Cardiac muscle cell (in vitro differentiated cells and primary cell): ENCODE results near the gene PLXNA2.

DNA sequence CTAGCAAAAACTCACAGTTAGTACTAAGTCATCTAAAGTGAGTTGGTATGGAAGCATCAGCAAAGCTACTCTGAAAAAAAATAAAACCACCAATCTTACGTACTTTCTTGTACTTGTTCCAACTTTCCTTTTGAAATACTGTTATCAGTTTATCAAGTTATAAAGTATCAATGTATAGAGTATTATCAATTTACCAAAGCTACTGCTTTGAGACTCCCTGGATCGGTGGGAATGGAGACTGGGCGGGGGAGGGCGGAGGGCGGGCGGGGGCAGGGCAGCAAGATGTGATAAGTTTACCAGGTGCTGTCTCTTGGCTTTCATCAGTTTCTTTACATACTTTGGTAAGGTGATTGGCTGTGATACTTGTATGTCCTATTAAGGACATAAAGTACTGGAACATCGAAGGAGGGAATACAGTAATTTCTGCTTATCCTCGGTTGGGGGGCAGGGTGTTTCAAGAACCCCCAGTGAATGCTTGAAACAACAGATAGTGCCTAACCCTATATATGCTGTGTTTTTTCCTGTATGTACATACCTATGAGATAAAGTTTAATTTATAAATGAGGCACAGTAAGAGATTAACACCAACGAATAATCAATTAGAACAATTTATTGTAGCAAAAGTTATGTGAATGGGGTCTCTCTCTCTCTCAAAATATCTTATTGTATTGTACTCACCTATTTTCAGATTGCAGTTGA, 36.0 kb downstream of the CD55 start:
- RAMPAGE, long total RNA, result no peak
- RRBS, result no CpG with 5 or more reads among the region's 9 CpGs

DNA sequence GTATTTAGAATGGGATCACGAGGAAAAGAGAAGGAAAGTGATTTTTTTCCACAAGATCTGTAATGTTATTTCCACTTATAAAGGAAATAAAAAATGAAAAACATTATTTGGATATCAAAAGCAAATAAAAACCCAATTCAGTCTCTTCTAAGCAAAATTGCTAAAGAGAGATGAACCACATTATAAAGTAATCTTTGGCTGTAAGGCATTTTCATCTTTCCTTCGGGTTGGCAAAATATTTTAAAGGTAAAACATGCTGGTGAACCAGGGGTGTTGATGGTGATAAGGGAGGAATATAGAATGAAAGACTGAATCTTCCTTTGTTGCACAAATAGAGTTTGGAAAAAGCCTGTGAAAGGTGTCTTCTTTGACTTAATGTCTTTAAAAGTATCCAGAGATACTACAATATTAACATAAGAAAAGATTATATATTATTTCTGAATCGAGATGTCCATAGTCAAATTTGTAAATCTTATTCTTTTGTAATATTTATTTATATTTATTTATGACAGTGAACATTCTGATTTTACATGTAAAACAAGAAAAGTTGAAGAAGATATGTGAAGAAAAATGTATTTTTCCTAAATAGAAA, 38.5 kb downstream of the CD55 start:
- RAMPAGE, long total RNA, result no peak
- RRBS, result no CpG with 5 or more reads among the region's 3 CpGs

- RAMPAGE, long total RNA, result no peak
- RRBS, result no CpG with 5 or more reads among the region's 7 CpGs
Measured at GRCh38 chr1:207393251-207393886, 60.8 kb upstream of the CR2 start.

DNA sequence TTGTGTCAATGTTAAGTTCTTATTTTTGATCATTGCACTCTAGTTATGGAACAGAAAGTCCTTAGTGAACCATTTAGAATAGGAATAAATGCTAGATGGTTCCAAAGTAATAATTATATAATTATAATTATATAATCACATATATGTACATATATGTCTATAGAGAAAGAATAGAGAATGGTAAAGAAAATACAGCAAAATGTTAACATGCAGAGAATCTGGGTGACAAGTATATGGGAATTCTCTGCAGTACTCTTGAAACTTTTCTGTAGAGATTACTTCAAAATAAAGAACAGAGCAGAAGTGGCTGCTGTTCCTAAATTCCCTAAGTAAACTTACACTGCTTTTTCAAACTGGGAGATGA, 577 bp upstream of the CR2 start:
- RAMPAGE, long total RNA, result no peak

DNA sequence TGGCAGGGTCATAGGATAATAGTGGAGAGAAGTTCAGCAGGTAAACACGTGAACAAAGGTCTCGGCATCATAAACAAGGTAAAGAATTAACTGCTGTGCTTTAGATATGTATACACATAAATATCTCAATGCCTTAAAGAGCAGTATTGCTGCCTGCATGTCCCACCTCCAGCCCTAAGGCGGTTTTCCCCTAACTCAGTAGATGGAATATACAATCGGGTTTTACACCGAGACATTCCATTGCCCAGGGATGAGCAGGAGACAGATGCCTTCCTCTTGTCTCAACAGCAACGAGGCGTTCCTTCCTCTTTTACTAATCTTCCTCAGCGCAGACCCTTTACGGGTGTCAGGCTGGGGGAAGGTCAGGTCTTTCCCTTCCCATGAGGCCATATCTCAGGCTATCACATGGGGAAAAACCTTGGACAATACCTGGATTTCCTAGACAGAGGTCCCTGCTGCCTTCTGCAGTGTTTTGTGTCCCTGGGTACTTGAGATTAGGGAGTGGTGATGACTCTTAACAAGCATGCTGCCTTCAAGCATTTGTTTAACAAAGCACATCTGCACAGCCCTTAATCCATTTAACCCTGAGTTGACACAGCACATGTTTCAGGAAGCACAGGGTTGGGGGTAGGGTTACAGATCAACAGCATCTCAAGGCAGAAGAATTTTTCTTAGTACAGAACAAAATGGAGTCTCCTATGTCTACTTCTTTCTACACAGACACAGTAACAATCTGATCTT, 9.4 kb upstream of the CR1L start:
- RAMPAGE, long total RNA, result no peak
- RRBS, result no CpG with 5 or more reads among the region's 9 CpGs

DNA sequence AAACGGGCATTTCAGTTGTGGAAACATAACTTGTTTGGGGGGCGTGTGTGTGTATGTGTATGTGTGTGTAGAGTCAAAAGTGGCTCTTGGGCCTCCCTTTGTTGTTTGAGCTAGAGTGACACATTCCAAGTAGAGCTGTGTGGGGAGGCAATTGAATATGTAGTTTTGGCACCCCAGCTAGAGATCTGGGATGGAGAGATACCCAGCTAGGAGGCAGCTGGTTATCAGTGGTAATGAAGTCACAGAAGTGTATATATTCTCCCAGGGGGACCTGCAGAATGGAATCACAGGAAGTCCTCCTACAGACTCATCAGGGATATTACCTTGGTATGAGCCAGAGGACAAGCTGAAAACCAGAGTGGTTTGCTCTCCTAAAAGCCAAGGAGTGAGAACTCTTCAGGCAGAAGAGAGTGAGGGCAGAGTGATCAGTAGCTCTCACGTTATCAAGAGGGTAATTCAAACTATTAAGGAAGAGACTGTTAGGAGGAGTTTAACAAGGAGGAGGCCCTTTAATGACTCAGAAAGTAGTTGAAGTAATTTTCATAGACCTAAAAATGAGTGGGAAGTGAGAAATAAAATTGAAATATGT, 5.1 kb downstream of the CR1L start:
- RAMPAGE, long total RNA, result no peak
- RRBS, result no CpG with 5 or more reads among the region's 3 CpGs

GRCh38 chr1:207740876-207741188, 11.0 kb upstream of the CD46 start:
- RAMPAGE, long total RNA, result no peak
- RRBS, result no CpG with 5 or more reads among the region's 2 CpGs

DNA sequence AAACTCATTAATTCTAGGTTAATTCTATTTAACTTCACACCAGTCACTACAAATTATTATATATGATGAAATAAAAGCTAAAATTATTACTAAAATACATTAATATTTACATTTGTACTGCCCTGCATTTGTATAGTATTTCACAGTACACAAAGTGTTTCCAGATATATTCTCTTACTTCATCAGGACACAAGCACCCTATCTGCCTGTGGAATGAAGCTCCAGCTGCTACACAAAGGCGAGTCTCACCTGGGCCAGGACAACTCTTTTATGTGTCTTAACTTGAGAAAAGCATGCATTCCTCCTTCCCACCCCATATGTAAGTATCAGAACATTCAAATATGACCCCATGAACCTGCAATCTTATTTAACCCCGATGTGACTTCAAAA, 50.9 kb downstream of the CD46 start:
- RAMPAGE, long total RNA, result no peak
- RRBS, result no CpG with 5 or more reads among the region's 2 CpGs

DNA sequence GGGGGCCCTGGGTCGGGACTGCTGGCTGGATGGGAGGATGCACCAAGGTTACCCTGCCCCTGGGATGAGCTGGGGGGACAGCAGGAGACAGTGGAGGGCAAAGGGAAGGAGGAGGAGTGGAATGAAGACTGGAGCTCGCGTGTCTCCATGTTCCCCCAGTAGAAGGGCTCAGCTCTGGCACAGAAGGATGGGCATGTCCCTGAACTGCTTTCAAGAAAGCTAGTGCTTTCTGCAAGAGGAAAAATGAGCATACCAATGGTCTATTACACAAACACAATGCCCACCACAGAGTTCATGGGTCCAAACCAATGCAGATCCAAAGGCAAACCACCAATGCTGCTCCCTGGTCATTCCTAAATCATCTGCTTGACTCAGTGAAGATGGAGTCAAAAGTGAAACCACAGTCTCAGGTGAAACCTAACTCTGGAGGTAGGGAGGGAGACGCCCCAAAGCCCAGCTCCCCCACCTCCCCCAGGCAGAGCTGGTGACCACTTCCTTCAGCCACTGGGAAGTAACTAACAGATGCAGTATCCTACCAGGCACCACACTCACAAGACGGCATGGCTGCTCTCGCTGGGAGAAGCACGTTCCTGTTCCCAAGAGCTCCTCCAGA, 55.0 kb downstream of the CD46 start:
- RAMPAGE, long total RNA, result no peak
- RRBS, result no CpG with 5 or more reads among the region's 7 CpGs

DNA sequence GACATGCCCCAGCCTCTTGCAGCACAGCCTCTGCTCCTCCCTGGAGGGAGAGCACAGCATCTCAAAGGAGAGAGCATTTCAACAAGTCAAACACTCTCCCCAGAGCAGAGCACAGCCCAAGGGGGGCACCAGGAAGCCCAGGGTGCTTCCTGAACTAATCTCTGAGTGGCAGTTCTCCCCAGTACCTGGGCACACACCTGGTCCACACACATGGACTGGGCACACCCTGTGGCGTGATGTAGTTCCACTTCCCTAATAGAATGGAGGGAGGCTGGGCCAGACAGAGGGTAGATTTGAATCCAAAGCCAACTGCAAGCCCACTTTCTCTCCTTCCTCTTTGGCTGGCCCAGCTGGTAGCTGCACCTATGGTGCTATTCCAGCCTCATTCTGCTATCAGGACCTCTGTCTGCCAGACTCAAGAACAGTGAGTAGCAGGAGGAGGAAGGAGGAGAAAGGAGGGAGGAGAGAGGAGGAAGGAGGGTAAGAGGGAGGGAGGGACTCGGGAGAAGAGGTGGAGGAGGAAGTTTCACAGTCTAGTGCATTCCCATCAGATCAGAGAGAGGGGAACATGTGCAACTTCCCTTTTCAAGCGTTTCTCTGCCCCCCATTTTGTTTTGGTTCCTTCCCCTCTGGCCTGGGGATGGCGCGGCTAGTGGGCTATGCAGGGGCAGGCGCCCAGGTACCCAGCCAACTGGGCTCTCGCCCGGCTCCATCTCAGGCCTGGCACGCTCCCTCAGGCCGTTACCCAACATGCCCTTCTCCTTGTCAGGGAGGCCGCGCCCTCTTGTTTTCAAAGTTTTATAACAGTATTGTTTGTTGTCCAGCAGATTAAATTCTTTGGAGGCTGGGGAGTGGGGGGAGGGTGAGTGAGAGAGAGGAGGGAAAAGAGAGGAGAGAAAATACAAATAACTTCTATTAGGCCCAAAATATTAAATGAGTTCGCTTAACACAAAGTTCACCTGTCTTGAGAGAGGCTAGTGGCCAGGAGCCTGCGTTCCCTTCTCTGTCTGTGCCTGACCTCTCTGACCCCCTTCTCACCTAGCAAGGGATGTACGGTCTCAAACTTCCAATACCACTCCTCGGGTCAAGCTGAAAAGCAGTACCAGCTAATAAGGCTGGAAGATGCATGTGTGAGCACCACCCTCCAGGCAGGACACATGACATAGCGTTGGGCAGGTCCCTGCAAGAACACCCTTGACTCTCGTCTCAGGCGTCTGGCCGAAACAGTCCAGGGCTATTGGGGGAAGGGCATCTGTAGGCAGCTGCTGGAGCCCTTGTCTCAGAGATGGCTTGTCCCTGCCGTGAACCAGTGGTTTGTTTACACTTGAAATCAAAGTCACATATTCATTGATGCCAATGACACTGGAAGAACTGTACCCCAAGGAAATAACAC, 56.0 kb downstream of the CD46 start:
- RAMPAGE, long total RNA, result no peak
- RRBS, result no CpG with 5 or more reads among the region's 21 CpGs

GRCh38 chr1:207823818-207824479, 72.1 kb downstream of the CD46 start:
- RAMPAGE, long total RNA, result no peak
- RRBS, result no CpG with 5 or more reads among the region's 13 CpGs

DNA sequence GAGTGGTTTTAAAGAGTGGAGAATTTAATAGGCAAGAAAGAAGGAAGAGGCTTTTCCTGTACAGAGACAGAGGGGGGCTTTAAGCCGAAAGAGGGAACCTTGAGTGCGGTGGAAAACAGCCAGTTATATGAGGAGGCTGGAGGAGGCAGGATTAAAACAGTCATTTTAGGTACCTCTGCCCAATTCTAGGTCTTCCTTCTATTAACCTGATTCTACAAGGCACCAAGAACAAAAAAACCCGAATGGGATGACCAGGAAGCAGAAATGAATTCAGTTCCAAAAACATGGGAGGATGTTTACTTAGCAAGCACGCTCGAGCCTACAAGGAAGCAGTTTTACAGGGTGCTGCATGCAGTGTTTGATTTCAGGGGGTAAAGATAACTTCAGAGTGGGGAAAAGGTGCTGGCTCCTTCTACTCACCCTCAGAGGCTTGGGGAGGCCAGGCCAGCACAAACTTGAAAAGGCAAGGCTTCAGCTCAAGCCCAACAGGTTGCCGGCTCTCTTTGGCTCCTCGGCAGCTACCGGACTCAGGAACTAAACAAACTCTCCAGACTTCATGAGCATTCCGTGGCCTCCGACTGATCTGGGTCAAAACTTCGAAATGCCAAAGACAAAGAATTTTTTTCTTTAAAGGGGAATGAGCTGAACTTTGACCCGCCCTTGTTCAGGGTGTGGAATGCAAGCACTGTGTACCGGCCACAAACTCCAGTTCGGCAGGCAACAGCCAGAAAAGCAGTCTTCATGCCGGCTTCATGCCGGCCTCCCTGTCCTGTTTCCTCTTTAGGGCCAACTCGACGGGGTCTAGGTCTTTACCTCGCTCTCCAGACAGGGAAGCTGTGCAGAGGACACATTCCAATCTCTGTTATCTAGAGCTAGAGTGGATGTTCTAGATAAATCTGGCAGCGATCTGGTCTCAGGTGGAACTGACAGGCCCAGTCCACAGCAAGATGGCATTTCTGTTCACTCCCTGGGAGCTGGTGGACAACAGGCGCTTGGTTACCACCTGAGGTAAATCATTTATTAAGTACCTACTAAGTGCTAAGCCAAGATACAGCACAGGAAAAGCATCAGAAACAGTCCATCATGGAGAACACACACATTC, 74.8 kb downstream of the CD46 start:
- RAMPAGE, long total RNA, result no peak
- RRBS, result 50% methylated on average over 3 of the region's 21 CpGs

- RAMPAGE, long total RNA, result no peak
- RRBS, result no CpG with 5 or more reads among the region's 3 CpGs
Measured at GRCh38 chr1:207863071-207863610, 47.8 kb downstream of the CD34 start.

DNA sequence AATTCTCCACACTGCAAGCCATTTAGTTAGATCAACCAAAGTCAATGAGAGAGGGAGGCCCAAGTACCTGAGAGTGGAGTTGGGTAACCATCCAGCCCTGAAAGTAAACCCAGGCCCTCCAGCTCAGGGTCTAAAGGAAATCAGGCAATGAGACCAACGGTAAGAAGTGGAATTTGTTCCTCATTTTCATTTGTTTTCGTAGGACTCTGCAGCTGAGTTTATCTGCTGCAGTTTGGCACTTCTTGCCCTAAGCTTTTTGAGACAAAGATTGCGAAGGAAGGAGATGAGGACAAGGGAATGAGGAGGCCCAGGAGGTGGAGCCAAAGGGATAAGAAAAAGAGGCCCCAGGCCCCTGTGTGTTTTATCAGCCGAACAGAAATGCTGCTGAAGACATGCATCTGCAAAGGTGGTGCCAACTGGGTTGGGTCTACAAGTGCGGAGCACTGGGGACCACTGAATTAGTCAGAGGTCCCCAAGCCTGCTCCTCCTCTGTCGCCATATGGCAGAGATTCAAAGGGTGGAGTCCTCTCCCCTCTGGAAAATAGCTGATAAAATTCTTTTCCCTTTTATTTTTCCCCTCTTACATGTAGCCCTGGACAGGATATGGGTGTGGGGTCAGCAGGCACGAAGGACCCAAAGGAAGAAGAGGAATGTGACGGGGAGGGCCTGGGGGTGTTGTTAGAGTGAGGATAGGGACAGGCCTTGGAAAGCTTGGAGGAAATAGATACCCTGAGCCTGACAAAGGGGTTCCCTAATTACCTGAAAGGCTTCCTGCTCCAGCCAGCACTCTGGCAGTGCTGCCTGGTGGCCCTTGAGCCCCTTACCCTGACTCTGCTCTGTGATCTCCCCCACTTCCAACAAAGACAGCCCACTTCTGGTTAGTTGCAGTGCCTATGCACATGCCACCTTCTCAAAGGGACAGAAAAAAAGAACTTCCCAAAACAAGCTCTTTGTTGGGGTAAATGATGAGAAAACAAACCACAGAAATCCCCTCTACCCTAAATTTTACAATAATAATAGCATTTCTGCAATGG, 2.7 kb downstream of the CD34 start:
- RAMPAGE, long total RNA, result no peak
- RRBS, result no CpG with 5 or more reads among the region's 8 CpGs

DNA sequence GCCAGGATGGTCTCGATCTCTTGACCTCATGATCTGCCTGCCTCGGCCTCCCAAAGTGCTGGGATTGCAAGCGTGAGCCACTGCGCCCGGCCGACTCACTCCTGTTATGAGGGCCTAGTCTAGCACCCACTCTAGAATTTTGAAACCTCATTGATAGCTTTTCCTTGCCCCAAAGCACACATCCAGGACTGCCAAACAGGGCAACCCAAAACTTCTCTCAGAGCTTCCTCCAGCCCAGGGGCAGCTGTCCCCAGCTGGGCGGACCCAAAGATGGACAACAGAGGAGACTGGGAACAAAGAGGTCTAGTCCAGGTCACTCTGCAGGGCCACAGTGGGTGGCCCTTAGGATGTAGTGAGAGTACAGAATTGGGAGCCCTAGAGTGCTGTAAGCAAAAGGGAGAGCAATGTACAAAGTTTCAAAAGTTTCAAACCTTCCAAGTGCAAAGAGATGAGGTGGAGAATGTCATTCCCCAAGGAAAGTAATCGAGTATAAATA, 1.3 kb downstream of the CD34 start:
- RAMPAGE, long total RNA, result no peak
- RRBS, result no CpG with 5 or more reads among the region's 8 CpGs

GRCh38 chr1:208149405-208150298, 94.5 kb downstream of the PLXNA2 start:
- RAMPAGE, long total RNA, result no peak
- RRBS, result no CpG with 5 or more reads among the region's 10 CpGs

DNA sequence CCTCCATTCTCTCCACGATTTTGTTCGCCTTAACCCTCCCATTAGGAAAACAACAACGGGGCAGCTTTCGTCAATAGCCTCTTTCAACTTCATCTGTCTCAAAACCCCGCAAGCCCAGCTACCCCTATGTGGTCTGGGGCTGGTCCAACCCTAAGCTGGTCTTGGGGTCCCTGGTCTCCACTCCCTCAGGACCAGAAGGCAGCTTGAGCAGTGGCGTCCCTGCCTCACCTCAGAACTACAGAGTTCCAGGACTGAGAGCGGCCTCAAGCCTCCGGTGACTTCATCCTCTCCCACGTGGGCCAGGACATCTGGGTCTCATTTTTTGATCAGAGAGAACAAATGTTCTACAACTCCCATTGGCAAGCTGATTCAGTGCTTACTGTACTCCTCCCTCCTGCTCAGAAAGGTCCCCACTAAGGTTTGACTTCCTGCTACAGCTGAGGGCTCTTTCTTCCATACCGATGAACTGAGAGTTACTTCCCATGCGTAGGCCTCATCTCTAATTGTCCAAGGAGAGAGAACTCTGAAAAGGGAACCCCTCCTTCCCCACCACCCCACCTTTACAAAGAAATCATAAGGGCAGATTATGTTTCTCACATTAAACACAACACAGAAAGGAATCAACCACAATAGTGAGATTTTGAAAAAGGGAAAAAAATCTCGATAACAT, 78.5 kb downstream of the PLXNA2 start:
- RAMPAGE, long total RNA, result no peak
- RRBS, result no CpG with 5 or more reads among the region's 12 CpGs

DNA sequence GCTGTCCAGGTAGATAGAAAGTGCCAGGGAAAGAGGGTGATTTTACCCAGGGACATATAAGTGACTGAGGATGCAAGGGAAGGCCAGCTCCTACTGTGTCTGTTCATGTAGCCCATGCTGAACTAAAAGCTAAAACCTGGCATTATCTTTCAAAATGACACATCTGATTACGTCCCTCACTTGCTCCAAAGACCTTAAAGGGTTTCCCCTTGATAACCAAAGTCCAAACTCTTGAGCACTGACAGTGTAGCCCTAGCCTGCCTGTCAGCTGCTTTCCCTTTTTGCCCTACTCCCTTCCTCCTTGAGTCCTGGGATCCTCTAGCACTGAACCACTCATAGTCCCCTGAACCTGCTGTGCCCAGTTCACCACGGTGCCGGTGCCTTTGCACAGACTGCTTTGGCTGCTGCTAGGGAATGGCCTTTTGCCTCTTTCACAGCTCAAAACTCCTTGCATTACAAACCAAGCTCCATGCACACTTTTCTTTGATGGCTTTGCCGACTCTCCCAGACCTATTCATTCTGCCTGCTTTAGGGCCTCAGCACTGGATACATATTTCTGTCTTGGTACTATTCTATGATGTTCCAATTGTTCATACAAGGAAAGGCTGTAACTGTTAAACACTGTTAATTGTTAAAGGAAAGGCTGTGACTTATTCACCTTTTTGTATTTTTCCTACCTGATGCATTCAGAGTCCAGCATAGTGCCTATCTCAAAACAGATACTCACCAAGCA, 67.4 kb downstream of the PLXNA2 start:
- RAMPAGE, long total RNA, result no peak
- RRBS, result no CpG with 5 or more reads among the region's 4 CpGs

DNA sequence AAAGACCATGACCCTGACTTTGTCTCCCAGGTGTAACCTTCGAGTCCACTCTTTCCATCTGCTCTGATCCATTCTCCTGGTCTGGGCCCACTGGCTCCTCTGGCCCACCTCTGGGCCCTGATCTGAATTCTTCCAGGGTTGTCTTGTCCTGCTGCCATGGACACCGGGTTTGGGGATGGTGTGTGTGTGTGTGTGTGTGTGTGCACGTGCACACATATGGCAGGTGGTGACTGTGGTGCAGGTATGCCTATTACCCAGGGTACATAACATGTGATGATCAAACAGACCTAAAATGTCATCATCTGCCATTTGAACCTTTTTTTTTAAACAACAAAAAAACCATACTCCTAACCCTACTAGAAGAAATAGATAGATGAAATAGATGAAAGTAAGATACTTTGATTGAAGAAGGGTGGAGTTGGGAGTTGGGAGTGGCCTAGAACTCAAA, 52.0 kb downstream of the PLXNA2 start:
- RAMPAGE, long total RNA, result no peak
- RRBS, result no CpG with 5 or more reads among the region's 3 CpGs

DNA sequence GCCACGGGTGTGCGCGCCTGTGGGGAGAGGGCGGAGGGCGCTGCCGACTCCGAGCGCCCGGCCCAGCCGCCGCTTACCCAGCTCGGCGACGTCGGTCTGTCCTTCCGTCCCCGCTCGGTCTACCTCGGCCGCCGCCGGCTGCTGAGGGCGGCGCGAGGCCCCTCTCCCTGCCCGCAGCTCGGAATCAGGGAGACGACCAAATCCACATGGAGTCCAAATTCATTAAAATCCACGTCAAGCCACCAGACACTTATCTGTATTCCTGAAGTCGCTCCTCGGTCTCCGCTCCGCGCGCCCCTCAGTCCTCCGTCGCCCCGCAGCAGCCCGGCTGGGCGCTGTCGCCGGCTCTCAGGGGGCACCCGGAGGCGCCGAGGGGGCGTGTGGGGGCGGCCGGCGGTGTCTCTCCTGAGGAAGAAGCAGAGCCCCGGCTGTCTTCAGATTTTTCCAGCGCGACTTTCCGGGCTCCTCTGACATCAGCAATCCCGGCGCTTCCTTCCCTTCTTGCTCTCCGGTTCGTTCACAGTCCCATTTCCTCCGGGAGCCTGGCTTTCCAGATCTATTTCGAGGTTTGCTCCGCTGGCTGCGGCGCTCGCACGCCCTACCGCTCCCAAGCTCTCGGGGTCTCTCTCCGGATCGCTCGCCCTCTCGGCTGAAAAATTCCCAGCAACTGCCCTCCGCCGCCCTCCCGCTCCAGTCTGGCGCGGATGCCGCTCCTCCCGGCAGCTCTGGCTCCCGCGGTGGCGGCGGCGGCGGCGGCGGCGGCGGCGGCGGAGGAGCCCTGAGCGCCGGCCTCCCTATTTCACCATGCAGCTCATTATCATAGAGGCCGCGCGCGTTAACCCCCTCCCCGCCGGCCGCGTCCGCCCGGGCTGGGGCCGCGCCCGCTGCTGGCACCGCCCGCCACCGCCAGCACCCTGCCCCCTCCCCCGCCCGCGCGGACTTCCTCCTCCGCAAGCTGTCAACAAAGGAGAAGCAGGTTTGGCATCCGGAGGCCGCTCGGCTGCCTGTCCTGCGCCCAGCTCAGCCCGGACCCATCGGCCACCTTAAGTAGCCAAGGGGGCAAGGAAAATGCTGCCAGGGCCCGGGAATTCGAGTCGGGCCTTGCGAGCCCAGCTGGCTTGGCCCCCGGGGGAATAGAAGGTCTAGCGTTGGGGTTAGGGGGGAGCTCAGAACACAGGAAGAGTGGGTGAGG, at the start of gene PLXNA2:
PLXNA2 (minus strand) TSS at position 819 of the 1,192 bp plus-strand sequence.
- RAMPAGE, long total RNA, result start-site peak on the minus strand centred at position 730 of the sequence, 69 bp wide, 156 and 375 reads in 2 replicates
- RRBS, result 2% methylated on average over 63 of the region's 124 CpGs